ENCODE results near the gene KIF20B.

GRCh38 chr10:89701038-89702036, at the start of gene KIF20B:
Gene KIF20B, plus strand, starts transcription at chr10:89701590.
- PRO-cap, result bidirectional peak, plus-strand start at chr10:89701638, minus-strand start at chr10:89701361; bidirectional peak, plus-strand start at chr10:89701793, minus-strand start at chr10:89701822
- RRBS, 2 experiments, result 14% methylated on average over 2 of the region's 56 CpGs; no CpG with 5 or more reads in 1 of the 2 experiments

DNA sequence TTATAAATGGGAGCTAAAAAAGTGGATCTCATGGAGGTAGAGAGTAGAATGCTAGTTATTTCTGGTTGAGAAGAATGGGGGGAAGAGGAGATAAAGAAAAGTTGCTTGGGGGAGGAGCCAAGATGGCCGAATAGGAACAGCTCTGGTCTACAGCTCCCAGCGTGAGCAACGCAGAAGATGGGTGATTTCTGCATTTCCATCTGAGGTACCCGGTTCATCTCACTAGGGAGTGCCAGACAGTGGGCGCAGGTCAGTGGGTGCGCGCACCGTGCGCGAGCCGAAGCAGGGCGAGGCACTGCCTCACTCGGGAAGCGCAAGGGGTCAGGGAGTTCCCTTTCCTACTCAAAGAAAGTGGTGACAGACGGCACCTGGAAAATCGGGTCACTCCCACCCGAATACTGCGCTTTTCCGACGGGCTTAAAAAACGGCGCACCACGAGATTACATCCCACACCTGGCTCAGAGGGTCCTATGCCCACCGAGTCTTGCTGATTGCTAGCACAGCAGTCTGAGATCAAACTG, 549.2 kb downstream of the KIF20B start:
- PRO-cap, result unidirectional peak, plus-strand start at position 104 of the sequence
- RRBS, 2 experiments, result no CpG with 5 or more reads among the region's 24 CpGs

DNA sequence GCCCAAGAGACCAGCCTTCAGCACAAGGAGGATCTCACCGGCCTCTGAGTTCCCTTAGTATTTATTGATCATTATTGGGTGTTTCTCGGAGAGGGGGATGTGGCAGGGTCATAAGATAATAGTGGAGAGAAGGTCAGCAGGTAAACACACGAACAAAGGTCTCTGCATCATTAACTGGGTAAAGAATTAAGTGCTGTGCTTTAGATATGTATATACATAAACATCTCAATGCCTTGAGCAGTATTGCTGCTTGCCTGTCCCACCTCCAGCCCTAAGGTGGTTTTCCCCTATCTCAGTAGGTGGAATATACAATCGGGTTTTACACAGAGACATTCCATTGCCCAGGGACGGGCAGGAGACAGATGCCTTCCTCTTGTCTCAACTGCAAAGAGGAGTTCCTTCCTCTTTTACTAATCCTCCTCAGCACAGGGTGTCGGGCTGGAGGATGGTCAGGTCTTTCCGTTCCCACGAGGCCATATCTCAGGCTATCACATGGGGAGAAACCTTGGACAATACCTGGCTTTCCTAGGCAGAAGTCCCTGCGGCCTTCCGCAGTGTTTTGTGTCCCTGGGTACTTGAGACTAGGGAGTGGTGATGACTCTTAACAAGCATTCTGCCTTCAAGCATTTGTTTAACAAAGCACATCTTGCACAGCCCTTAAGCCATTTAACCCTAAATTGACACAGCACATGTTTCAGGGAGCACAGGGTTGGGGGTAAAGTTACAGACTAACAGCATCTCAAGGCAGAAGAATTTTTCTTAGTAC, 555.9 kb downstream of the HTR7 start:
- PRO-cap, result no peak
- RRBS, 2 experiments, result no CpG with 5 or more reads among the region's 10 CpGs

DNA sequence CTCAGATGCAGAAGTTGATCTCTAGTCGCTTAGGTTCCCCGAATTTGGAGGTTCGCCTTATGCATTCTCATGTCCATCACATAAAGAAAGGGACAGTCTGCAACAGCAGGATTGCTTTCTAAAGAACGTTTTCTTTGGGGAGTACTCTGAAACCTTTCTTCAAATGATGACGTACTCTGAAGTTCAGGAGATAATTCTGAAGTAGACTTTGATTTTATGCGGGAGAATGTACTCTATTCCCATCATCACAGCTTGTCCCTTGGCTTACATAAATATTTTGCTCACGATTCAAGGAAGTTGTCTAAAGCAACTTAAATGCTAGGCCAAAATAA, 404.2 kb downstream of the HTR7 start:
- PRO-cap, result no peak
- RRBS, 2 experiments, result no CpG with 5 or more reads among the region's 7 CpGs

DNA sequence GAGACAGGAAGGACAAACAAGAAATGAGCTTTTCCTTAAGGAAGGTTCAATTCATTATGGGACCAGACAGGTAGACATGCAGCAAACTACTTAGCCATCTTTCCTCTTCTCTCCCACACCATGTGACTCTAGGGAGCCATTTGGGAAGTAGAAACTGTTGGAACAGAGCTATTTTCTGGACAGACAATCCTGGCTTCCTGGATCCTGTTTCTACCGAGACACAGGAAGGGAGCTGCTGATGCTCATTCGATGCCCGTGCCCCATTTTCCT, 46.0 kb upstream of the ANKRD1 start:
- PRO-cap, result no peak
- RRBS, 2 experiments, result no CpG with 5 or more reads among the region's 3 CpGs

DNA sequence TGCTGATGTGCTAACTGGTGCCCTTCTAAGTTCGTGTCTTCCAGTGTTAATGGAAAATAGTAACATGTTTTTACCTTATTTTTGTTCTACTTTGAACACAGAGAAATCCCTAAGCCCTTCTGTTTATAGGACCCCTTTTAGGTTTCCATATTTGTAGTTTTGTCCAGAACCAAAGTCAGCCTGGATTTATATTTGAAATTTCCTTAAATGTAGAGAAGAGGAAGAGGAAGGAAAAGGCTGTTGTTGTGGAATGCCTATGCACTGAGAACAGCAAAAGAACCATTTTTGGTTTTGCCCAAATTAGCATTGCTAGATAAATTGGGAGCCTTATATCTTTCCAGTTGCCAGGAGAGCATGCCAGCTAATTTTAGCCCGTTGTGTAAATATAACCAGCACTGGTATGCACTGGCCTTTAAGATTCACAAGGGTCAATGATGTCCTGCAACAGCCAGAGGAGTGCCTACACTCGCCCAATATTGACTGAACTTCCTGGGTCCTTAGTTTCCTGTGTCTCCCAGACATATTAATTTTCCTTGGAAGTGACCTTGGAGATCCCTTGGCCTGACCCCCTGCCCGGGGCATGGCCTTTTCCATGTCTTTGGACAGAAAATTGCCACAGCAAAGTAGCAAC, 132.3 kb upstream of the PCGF5 start:
- PRO-cap, result no peak
- RRBS, 2 experiments, result no CpG with 5 or more reads among the region's 4 CpGs

DNA sequence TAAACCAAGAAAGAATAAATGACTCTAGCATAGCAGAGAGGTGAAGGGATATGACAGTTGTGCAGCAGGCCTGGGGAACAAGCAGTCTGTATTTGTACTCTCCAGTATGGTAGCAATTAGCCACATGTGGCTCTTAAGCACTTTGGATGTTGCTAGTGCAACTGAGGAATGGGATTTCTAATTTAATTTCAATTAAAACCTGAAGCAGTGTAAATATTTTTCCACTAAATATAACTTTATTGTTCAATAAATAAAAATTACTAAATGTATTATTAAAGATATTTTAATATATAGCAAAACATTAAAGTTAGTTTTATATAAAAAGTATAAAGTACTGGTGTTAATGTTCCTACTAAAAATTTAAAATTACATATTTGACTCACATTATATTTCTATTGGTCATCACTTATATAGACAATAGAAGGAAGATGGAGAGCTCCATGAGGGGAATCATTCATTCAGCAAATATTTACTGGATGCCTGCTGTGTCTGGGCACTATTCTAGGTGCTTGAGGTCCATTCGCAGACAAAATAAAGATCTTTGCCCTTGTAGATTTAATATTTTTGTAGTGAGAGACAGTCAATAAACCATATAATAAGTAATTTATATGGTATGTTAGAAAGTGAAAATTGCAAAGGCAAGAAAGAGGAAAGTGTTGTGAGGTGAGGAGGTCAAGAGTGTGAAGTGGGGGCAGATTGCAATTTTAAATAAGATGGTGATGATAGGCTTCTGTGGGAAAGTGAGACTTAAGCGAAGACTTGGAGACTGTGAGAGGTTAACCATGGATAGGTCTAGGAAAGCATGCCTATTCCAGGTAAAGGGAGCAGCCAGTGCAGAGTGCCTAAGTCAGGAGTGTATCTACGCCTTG, 23.3 kb downstream of the PCGF5 start:
- PRO-cap, result no peak
- RRBS, 2 experiments, result no CpG with 5 or more reads among the region's 3 CpGs

GRCh38 chr10:91410935-91411134, 691 bp downstream of the HECTD2 start:
- PRO-cap, result no peak
- RRBS, 2 experiments, result no CpG with 5 or more reads among the region's 7 CpGs

DNA sequence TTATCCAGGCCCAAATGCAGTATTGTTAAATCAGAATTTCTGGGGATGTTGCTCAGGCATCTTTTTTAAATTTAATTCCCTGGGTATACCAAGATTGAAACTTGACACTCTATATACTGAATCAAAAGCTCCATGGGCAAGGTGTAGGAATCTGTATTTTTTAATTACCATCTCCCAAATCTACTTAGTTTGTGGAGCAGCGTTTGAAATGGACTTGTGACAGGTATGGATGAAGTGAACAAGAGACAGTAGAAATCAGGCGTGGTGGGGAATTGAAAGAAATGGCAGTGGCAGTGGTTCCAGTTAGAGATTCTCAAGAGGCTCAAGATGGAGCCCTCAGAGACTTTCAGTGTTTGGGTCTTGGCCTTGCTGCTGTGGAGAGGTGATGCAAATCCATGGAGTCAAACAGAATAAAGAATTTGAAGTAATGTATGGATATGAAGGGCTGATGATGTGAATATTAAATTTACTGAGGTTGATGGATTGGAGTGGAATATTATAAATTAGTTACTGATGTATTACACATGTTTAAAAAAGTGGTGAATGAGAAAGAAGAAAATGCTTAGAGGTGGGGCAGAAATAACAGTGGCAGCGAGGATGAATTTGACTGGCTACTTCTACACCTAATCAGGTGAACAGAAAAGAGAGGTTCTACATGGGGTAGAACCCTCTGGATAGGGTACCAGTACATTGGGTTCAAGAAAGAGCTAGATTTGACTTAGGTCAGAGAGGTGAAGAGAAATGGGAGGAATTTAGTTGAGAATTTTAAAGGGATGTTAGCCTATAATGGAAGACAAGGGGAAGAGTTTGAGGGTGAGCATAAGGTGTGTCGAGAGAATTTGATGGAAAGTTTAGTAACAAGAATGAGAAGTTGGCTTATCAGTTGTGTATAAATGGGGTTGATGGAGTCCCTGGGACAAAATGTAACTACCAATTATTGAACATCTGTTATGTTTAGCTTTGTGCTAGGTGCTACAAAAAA, 3.6 kb downstream of the HECTD2 start:
- PRO-cap, result no peak
- RRBS, 2 experiments, result no CpG with 5 or more reads among the region's 4 CpGs

- PRO-cap, result no peak
- RRBS, 2 experiments, result no CpG with 5 or more reads among the region's 10 CpGs
These were observed 42.0 kb downstream of the TNKS2 start for GRCh38 chr10:91839903-91840907.

- PRO-cap, result no peak
- RRBS, 2 experiments, result 96 to 98% methylated on average over 8 of the region's 30 CpGs
These were observed 176.0 kb downstream of the CPEB3 start for GRCh38 chr10:92114770-92115304.

DNA sequence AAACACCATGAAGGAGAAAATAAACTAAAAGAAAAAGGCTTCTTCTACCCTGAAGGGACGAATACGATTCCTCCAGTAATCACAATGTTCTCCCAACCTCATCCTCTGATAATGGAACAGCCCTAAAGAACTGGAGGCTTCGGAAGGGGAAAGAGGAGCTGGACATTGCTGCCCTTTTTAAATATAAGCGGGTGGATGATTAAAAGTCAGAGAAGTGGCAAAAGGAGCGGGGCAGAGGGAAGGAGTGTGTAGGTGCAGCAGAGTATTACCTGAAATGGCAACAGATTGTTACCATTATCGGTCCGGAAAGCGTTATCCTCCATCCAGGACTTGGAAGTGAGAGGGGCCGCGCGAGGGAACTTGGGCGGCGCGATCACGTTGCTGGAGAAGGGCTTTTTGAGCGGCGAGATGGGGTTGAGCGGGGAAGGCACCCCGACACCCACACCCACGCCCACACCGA, 51.8 kb downstream of the CPEB3 start:
- PRO-cap, result no peak
- RRBS, 2 experiments, result no CpG with 5 or more reads among the region's 21 CpGs

GRCh38 chr10:92241068-92241597, 49.7 kb downstream of the CPEB3 start:
- PRO-cap, result no peak
- RRBS, 2 experiments, result no CpG with 5 or more reads among the region's 10 CpGs

- PRO-cap, result unidirectional peak, minus-strand start at chr10:92757235
- RRBS, 2 experiments, result no CpG with 5 or more reads among the region's 10 CpGs
These were observed 67.4 kb downstream of the HHEX start for GRCh38 chr10:92756937-92757742.

GRCh38 chr10:93166191-93166831, 92.6 kb downstream of the CYP26A1 start:
- PRO-cap, result no peak
- RRBS, 2 experiments, result 46 to 90% methylated on average over 2 of the region's 6 CpGs

- PRO-cap, result no peak
- RRBS, 2 experiments, result no CpG with 5 or more reads among the region's 6 CpGs
These were observed 107.6 kb downstream of the CYP26A1 start for GRCh38 chr10:93181149-93181802.

DNA sequence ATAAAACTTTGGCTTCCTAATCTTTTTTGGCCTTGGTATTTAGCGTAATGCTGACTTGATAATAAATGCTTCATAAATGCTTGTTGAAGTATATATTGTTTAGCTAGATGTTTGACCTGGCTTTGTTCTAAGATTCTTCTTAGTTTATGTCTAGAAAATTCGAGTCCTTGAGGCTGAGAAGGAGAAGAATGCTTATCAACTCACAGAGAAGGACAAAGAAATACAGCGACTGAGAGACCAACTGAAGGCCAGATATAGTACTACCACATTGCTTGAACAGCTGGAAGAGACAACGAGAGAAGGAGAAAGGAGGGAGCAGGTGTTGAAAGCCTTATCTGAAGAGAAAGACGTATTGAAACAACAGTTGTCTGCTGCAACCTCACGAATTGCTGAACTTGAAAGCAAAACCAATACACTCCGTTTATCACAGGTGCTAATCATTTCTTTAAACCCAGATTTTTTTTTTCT, 6.6 kb downstream of the CEP55 start:
- PRO-cap, result no peak
- RRBS, 2 experiments, result no CpG with 5 or more reads among the region's 7 CpGs

GRCh38 chr10:93554820-93555493, 11.5 kb upstream of the FFAR4 start:
- PRO-cap, result no peak
- RRBS, 2 experiments, result no CpG with 5 or more reads among the region's 15 CpGs

- PRO-cap, result no peak
- RRBS, 2 experiments, result no CpG with 5 or more reads among the region's 4 CpGs
These were observed 10.4 kb downstream of the FFAR4 start for GRCh38 chr10:93576781-93577379.

DNA sequence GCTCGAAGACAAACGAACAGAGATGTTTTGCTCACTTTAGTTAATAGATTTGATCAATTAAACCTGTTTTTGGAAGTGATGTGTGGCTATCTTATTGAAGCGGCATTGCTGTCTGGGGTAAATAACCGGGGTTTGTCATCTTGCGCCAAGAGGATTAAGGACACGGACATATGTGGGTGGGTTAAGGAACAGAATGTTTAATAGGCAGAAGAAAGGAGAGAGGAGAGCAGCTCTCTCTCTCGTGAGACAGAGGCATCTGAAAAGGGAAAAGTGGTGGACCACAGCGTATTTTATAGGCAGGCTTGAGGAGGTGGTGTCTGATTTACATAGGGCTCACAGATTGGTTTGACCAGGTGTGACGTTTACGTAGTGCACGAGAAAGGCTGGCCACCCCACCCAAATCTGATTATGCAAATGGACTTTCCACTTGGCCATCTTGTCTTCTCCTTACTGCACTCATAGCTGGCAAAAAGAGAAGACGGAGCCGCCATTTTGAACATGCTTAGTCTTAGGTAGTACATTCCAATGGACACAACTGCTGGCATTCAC, 11.0 kb downstream of the RBP4 start:
- PRO-cap, result no peak
- RRBS, 2 experiments, result no CpG with 5 or more reads among the region's 13 CpGs

Data from HEK293 (cell line).